Sciatic nerve (tissue), 1 donor: ENCODE measurements around the genes MMADHC and FMNL2.

DNA sequence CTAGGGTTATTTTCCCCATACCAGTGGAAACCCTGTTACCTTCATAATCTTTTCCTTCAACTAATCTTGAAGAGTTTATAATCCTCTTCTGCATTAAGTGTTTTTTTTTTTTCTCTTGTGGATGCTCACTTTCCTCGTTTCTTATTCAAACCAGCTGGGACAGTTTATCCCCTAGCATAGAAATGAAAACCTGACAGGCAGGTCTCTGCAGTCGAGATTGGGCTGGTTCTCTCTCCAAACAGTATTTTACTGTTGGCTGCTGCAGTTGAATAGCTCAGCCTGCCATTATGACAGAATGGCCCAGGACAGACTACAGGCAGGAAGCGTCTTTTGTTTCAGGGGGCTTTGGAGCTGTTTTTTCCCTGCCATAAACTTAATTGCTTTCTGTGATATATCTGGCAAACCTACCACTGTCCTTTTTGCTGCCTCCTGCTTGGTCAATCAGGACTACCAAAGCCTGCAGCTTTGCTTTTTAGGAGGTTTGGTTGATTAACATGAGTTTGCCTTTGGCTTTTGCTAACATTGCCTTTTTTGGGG, 128.5 kb downstream of the LYPD6B start:
- PRO-cap: no peak

GRCh38 chr2:149586883-149588011, at the start of gene MMADHC:
TSS of gene MMADHC (minus strand) at chr2:149587775.
- PRO-cap: bidirectional peak, plus-strand start at chr2:149587390, minus-strand start at chr2:149587337; bidirectional peak, plus-strand start at chr2:149587716, minus-strand start at chr2:149587715

DNA sequence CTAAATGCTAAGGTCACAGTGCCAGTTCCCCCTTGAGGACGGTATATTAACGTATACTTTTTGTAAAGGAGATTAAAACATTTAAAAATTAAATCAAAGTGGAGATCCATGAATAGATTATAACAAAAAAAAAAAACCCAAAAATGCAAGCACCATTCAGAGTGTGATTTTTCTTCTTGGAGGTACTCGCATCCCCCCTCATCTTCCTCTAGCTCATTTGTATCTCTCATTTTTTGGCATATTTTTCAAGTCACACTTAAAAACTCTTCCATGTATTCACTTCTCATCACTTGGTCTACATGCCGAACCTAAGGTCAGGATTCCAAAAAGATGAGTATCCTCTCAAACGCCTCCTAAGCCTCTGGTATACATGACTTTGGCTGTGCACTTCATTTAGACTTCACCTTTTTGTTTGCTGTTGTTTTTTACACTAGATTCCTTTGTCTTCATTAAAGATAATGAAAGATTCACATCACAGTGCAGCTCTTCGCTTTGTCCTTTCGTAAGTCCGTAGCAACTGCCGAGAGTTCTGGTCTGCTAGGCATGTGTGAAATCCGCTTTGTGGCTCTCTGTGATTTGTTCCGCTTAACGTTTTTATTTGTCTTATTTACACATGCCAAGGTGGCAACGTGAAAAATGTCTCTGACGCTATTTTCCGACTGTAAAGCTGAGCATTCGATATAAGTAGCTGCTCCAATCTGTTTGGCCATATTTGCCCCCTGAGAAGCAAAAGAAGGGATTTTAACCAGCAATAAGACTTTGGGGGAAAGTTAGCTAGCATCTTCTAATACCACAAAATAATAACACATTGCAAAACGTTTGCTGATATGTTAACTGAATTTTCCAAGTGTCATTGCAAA, 17.7 kb downstream of the RND3 start:
- PRO-cap: no peak

DNA sequence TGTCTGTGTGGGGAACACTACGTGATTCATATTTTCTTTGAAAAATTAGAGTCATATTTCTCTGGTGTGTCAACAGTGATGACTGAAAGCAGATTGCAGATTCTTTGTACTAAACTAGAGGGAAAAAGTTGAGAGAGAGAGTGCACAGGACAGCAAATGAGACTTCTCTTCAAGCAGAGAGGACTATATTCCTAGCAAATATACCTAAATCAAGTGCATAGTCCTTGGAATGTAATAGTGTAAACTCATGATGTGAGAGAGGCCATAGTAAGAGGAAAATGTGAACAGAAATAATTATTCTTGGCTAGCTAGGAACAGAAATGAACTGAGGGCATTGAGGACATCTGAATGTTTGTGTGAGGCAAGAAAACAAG, 157.0 kb upstream of the RND3 start:
- PRO-cap: bidirectional peak, plus-strand start at position 131 of the sequence, minus-strand start outside the sequence

GRCh38 chr2:151475796-151476334, 66.2 kb downstream of the RIF1 start:
- PRO-cap: no peak

GRCh38 chr2:151730289-151730603, 4.0 kb downstream of the NEB start:
- PRO-cap: no peak

GRCh38 chr2:152097300-152098273, 1.3 kb downstream of the CACNB4 start:
- PRO-cap: unidirectional peak, plus-strand start at chr2:152098194

- PRO-cap: bidirectional peak, plus-strand start at chr2:152335174, minus-strand start at chr2:152335015
These were observed at the start of gene FMNL2 for GRCh38 chr2:152334707-152335318. TSS of gene FMNL2 (plus strand) at chr2:152335174.

- PRO-cap: no peak
These were observed 140.5 kb downstream of the PRPF40A start for GRCh38 chr2:152576540-152577478.

- PRO-cap: no peak
These were observed 135.1 kb downstream of the PRPF40A start for GRCh38 chr2:152582087-152582707.

DNA sequence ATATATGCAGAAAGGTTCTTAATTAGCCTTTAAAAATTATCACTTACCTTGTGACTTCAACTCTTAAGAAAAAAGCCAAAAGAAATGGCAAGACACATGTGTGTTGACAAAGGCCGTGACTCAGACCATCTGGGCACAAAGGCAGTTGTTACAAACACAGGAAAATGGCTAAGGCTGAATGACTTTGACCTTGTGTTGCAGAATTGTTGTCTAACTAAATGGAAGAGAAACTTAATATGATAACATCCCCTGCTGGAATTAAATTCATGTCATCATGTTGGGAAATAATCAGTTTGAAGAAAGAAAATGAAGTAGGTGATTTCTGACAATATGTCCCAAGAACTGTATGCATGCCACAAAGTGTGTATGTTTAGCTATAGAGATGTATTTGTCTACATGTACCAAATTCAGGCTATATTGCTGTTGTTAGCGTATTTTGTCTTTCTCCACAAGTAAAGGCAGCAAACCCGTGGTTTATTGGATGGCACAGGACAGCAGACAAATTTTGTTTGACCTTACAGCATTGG, 108.6 kb downstream of the ARL6IP6 start:
- PRO-cap: no peak

GRCh38 chr2:153059734-153059933, 341.2 kb downstream of the ARL6IP6 start:
- PRO-cap: no peak

- PRO-cap: no peak
These were observed 360.9 kb downstream of the ARL6IP6 start for GRCh38 chr2:153079337-153079692.

GRCh38 chr2:154697188-154697832, 1.2 kb upstream of the KCNJ3 start:
- PRO-cap: no peak

- PRO-cap: no peak
These were observed 93.0 kb downstream of the KCNJ3 start for GRCh38 chr2:154791387-154791958.

- PRO-cap: no peak
These were observed 366.8 kb downstream of the NR4A2 start for GRCh38 chr2:155965384-155966545.

GRCh38 chr2:156328008-156328395, 4.5 kb downstream of the NR4A2 start:
- PRO-cap: no peak

DNA sequence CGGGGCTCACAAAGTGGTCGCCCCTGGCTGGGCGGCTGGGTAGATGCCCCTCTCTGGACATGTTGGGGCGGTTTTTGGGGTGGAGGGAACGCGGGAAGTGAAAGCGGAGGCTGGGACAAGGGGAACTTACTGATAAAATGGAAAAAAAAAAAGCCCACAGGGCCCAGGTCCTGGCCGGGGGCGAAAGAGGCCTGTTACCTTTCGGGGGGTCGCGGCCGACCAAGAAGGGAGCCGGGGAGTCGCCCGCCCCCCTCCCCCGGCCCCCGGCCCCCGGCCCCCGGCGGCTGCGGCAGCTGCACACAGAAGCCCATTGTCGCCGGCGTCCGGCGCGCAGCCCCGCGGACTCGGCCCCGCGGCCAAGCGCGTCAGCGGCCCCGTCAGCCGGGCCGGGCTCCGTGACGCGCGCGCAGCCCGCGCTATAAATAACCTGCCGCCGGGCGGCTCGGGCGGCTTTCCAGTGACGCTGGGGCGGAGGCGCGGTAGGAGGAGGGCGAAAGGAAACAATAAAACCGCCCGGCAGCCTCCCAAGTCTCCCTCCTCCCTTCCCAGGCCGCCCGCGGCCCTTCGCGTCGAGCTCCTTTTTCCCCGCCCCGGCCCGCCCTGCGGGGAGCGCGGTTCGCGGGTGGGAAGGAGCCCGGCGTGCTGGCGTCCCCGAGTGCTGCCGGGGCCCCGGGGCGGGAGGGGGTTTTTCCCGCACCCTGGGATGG, 9.7 kb upstream of the NR4A2 start:
- PRO-cap: bidirectional peak, plus-strand start at position 615 of the sequence, minus-strand start at position 346 of the sequence

- PRO-cap: no peak
These were observed 19.1 kb downstream of the GPD2 start for GRCh38 chr2:156455242-156455741.

DNA sequence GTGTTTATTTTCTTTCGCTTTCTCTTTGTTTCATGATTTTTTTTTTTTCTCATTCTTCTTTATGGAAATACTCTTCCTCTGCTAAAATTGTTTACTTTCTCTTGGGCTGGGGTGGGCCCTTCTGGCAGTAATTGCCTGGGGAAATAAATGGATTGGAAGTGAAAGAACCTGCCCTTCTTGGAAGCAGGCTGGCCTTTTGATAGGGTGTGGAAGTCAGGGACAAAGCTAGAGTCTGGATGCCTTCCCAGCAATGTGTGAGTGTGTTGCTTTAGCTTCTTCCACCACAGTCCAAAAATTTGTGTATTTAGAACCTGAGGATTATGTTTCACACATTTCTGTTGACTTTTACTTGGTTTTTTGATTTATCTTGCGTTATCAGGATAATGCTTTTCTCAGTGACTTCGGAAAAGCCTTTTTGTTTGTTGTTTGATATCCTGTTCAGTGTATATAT, 30.9 kb downstream of the GPD2 start:
- PRO-cap: no peak